Ileum (tissue), 1 donor: ENCODE measurements around a stretch of chr1.

GRCh38 chr1:173391077-173391902 is 85.8 kb upstream of the PRDX6 start:
- PRO-cap, result no peak

DNA sequence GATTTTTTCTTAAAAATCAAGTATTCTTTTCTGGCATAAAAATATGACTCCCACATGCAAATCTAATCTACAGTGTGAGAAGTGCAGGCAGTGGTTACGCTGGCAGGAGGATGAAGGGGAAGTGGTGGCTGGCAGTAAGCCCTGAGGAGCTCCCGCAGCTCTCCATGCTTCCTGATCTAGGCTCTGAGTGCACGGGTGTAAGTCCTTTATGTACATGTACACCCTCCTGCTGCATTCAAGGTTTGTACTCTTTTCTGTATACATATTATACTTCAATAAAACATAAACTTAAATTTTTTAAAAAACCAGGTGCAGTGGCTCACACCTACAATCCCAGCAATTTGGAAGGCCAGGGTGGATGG is 67.5 kb upstream of the PRDX6 start:
- PRO-cap, result no peak

DNA sequence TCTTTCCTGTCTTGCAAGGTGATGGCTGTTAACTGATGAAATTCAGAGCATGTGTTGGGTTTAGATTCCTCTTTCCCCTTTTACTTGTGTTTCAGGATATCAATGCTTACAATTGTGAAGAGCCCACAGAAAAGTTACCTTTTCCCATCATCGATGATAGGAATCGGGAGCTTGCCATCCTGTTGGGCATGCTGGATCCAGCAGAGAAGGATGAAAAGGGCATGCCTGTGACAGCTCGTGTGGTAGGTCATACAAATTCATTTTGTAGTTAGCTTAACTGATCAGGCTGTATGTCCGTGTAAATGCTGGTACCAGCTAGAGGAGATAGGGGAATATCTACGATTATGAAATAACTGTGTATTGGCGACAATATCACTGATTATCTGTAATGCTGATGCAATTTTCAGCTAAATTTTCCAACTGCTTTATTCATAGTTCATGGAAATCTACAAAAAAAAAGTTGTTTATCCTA is 8.2 kb downstream of the PRDX6 start:
- PRO-cap, result no peak

DNA sequence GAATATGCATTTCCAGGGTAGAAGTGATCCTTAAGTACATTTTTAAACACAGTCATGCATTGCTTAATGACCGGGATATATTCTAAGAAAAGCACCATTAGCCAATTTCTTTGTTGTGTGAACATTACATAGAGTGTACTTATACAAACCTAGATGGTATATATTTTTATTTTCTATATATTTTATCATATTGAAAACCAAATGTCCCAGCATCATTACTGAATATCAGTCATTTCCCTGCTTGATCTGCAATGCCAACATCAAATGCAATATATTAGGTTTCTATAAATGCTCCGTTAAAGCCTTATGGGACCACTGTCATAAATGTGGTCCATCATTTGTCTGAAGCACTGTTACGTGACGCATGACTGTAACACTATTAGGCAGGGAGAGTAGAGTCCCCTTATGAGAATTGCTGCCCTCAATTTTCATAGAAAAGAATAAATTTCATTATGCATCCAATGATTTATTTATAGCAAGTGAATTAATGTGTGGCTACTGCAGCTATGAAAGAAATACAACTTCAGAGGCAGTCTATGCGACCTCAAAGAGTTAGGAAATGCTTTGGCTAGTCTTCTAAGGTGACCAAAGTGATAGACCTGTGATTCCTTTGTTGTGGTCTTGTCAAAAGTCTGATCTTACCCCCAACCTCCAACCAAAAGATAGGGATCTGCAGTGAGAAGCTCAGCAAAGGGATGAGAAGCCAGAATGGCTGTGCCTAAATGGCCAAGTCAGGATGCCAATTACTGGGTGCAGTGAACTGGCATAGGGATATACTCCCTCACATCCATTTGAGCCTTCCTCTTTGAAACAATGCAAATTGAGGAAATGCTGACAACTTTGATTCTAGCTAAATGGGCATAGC is 13.9 kb downstream of the PRDX6 start:
- PRO-cap, result no peak

DNA sequence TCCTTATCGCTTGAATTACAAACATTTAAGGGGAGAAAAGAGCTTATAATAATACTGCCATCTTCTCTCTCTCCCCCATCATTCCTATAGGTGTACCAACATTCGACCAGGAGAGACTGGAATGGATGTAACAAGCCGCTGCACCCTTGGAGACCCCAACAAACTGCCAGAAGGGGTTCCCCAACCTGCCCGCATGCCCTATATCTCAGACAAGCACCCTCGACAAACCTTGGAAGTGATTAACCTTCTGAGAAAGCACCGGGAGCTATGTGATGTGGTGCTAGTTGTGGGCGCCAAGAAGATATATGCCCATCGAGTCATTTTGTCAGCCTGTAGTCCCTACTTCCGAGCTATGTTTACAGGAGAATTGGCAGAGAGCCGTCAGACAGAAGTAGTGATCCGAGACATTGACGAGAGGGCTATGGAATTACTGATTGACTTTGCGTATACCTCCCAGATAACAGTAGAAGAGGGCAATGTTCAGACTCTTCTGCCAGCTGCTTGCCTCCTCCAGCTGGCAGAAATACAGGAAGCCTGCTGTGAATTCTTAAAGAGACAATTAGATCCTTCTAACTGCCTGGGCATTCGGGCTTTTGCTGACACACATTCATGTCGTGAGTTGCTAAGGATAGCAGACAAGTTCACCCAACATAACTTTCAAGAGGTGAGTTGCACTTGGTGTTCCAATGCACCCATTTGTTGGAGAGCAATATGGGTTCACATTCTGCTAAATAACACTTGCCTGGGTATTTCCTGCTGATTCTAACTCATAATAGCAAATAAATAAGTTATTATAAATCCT is 19.0 kb downstream of the KLHL20 start:
- PRO-cap, result no peak

DNA sequence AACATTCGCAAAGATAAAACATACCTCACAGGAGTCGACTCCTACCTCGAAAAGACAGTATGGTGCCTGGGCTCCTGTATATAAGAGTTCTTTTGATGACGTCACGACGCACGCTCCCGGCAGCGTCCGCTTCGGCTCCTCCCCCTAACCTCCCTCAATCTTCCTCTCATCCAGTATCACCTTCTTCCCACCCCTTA is 346 bp upstream of the ZBTB37 start:
- PRO-cap, result bidirectional peak, plus-strand start outside the sequence, minus-strand start at position 56 of the sequence

GRCh38 chr1:173970286-173970938 is 51.7 kb downstream of the RC3H1 start:
- PRO-cap, result no peak

- PRO-cap, result no peak
Observed at GRCh38 chr1:174018391-174019032, 3.6 kb downstream of the RC3H1 start.

- PRO-cap, result no peak
Observed at GRCh38 chr1:174051760-174052364, 29.7 kb upstream of the RC3H1 start.

DNA sequence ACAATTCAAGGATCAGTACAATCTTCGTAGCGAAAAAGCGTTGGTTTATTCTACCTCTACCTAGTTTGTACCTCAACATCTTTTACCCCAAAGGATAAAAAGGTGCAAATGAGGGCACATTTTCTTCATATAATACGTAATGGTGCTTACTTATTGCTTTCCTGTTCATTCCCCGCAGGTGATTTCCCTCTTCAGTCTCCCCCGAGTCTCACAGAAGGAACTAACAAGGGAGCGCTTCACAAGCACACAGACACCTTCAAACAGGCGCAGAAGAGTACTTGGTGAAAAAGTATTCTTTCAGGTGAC is 630 bp upstream of the RABGAP1L start:
- PRO-cap, result unidirectional peak, plus-strand start at position 213 of the sequence

GRCh38 chr1:174262640-174263401 is 103.5 kb downstream of the RABGAP1L start:
- PRO-cap, result no peak

DNA sequence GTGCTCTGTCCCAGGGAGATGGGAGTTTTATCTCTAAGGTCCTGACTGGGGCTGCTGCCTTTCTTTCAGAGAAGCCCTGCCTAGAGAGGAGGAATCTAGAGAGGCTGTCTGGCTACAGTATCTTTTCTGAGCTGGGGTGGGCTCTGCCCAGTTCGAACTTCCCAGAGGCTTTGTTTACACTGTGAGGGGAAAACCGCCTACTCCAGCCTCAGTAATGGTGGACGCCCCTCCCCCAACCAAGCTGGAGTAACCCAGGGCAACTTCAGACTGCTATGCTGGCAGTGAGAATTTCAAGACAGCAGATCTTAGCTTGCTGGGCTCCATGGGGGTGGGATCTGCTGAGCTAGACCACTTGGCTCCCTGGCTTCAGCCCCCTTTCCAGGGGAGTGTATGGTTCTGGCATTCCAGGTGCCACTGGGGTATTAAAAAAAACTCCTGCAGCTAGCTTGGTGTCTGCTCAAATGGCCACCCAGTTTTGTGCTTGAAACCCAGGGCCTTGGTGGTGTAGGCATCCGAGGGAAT is 205.2 kb downstream of the GPR52 start:
- PRO-cap, result no peak

DNA sequence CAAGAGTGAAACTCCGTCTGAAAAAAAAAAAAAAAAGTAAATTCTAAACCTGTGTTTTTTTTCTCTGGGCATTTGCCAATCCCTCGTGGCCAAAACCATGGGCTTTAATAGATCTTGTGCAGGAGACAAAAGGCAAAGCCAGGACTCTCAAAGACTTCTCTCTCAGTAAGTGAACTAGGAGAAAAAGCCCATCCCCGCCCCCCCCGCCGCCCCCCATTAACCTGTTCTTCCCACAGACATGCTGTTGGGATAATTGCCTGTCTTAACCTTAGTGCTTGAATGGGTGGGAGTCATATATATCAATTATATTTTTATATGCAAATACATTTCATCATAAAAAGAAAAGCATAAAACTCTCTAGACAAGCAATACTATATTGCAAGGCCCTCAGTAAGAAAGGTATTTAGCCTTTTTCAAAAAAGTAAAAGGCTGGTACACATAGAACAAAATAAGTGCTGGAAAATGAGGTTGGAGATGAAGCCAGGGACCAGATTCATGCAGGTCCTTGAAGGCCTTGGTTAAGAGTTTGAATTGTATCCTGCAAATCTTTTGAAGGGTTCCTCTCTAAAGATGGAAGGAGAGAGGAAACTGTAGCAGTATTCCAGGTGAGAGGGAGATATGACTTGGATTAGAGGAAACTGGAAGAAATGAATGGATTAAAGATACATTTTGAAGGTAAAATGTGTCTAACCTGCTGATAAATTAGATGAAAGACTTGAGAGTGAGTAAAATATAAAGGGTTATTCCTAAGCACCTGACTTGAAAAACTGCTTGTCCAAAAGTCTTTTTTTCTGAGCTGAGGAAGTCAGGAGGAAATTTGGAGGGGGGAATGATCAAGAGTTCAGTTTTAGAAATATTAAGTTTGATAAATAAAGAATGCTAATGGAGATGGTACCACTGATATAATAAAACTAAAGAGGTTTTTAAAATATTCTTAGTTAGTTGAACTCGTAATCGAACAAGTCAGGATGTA is 165.1 kb upstream of the CACYBP start:
- PRO-cap, result no peak

- PRO-cap, result no peak
Observed at GRCh38 chr1:174953530-174953999, 46.2 kb upstream of the CACYBP start.

DNA sequence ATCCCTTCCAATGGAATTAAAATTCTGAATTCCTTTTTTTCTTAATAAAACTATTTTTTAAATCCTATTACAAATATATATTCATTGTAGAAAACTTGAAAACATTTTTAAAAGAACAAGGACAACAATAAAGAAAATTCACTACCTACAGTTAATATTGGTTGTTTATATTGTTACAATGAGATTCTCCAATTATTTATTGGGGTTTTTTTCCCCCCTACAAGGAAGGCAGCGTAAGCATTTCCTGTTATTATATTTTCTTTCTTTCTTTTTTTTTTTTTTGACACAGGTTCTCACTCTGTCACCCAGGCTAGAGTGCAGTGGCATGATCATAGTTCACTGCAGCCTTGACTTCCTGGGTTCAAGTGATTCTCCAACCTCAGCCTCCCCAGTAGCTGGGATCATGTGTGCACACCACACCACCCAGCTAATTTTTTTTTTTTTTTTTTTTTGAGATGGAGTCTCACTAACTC is 32.8 kb upstream of the CACYBP start:
- PRO-cap, result no peak

DNA sequence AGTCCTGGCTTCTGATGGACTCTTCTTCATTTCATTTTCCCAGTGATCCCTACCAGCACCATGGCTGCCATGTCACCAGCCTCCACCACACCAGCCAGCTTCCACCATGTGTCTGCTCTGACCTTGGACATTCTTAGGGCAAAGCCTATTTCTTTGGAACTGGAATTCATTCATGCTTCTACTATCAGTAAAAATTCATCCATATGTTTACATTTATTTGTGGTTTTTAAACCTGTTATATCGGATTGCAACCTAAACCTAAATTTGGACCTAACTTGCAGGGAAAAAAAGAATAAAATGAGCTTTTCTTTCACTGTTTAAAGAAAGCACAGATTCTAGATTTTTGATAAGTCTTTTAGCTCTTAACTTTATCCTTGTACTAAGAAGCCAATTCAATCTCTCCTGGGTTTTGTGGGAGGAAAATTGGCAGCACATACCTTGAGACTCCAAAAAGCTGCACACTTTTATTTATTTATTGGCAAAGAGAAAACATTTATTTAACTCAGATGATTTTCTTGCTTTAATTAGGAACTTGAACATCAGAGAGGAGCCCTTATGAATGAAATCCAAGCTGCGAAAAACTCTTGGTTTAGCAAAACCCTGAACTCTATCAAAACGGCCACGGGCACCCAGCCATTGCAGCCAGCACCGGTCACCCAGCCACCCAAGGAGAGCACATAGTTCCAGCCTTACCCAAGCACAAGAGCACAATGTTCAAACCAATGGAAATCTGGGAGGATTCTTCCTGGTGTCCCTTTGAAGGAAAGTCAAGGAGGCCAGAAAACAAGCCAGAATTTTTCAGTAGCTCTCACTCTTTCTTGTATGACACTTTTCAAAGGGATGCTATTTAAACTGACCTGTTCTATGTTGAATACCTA is 10.2 kb upstream of the CACYBP start:
- PRO-cap, result no peak

DNA sequence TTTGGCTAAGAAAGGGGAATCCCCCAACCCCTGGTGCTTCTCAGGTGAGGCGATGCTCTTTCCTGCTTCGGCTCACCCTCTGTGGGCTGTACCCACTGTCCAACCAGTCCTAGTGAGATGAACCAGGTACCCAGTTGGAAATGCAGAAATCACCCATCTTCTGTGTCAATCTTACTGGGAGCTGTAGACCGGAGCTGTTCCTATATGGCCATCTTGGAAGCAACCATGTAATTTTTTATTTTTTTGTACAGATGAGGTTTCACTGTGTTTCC is 69.5 kb upstream of the KIAA0040 start:
- PRO-cap, result no peak

- PRO-cap, result no peak
Observed at GRCh38 chr1:176054699-176055318, 152.3 kb downstream of the COP1 start.

DNA sequence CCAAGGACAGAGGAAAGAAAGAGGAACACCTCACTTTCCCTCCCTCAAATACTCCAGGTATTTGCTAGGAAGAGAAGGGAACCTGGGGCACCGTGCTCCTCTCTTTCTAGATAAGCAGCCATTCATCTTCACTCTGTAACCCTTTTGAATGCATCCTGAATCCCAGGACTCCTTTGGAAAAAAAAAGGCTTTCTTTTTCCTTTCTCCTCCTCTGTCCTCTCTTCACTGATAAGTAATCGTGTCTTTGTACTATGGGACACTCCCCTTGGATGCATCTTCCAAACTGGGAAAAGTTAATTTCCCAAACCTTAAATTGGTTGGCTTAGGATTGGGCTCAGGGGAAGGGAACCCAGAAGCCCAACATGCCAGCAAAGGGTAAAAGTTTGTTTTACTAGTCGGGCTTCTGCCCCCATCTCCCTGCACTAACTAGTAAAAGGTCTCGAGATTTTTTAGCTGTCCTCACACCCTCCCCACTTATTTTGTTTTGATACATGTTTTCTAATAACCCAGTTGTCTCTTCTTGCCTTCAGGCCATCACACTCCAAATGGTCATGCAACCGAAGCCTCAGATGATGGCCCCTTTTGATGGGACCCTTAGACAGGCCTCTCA is 105.8 kb downstream of the COP1 start:
- PRO-cap, result no peak

DNA sequence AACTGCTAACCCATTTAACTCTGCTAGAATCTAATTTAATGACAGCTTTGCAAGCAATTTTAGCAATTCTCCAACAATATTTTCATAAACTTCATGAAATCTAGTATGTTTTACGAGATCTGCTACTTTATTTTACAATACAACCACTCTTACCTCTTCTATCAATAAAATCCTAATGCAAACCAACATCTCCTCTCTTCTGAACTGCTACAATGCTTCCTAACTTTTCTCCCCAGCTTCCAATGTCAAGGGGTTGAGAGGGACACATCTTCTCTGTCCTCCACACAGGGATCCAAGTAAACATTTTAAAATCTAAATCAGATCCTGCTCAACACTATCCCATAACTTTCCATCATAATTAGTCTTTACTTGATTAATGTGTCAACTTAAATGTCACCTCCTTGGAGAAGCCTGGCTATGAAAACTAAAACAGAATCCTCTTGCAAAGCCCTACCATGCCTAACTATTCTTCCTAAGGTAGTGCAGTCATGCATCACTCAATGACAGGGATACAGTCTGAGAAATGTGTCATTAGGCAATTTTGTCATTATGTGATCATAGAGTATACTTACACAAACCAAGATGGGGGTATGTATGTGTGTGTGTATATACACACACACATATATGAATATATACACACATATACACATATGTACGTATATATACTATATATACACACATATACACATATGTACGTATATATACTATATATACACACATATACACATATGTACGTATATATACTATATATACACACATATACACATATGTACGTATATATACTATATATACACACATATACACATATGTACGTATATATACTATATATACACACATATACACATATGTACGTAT is 74.9 kb downstream of the COP1 start:
- PRO-cap, result no peak